OCI-LY7 (cell line): Measurements from ENCODE around the genes SNIP1 and GNL2.

DNA sequence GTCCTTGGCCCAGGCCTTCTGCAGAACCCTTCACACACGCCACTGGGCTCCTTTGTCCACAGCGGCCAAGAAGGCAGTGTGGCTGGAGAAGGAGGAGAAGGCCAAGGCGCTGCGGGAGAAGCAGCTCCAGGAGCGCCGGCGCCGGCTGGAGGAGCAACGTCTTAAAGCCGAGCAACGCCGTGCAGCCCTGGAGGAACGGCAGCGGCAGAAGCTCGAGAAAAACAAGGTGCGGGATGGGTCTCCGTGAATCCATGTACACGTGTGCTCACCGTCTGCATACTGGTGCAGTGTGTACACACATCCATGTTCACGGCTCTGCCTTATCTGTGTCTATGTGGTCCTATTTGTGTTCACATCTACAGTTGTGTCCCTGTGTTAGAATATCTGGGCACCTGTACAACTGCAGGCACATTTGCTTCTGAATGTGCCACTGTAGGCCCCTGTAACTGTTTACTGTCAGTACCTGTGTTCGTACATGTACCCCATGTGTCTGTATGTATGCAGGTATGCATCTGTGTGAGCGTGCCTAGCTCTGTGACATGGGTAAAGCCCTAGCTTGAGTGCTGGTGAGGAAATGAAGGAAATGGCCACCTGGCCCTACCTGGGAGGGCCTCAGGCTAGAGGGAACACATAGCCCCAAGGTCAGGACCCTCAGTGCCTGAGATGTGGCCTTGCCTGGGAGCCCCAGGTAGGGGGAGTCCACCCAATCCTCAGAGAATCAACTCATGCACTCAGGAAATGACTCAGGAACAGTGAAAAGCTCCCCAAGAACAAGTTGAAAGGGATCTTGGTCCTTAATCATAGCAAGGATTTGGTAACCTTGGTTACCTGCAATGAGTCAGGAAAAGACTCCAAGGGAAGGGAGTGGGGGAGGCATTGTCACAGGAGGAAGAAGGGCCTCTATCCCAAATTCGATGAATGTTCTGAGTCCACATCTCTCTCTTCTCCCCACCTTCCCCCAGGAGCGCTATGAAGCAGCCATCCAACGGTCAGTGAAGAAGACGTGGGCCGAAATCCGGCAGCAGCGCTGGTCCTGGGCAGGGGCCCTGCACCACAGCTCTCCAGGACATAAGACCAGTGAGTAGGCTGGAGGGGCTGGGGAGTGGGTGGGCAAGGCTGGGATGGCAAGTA lies 16.8 kb downstream of the MAP7D1 start:
- PRO-cap, result no peak
- RAMPAGE, long total RNA, result no peak

DNA sequence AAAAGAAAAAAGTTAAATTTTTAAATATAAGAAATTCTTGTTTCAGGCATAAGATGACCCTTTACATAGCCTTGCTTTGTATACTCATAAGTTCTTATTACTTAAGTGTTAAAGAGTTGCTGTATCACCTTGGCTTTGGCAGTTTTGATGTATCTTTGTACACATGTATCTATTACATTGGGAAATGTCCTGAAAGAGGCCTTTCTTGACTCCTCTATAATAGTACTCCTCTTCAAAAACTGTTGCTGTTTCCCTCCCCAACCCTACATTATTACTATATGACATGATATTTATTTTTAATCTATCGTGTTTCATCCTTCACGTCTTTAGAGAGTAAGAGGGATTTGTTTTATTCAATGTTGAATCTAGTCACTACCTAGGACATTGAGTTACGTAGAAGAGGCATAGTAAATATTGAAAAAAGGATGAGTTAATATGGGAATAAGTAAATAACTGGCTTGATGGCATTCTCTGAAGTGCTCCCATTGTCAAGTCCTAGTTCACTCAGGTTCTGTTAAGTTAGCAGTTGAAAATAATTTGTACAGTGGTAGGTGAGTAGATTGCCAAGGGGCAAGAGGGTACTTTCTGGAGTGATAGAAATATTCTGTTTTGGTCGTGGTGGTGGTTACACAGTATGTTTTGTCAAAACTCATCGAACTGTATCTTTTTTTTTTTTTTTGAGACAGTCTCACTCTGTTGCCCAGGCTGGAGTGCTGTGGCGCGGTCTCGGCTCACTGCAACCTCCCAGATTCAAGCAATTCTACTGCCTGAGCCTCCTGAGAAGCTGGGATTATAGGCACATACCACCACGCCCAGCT lies 8.2 kb downstream of the THRAP3 start:
- PRO-cap, result no peak
- RAMPAGE, long total RNA, result no peak

GRCh38 chr1:36296441-36296815 lies 9.7 kb upstream of the SH3D21 start:
- PRO-cap, result no peak
- RAMPAGE, long total RNA, result no peak

DNA sequence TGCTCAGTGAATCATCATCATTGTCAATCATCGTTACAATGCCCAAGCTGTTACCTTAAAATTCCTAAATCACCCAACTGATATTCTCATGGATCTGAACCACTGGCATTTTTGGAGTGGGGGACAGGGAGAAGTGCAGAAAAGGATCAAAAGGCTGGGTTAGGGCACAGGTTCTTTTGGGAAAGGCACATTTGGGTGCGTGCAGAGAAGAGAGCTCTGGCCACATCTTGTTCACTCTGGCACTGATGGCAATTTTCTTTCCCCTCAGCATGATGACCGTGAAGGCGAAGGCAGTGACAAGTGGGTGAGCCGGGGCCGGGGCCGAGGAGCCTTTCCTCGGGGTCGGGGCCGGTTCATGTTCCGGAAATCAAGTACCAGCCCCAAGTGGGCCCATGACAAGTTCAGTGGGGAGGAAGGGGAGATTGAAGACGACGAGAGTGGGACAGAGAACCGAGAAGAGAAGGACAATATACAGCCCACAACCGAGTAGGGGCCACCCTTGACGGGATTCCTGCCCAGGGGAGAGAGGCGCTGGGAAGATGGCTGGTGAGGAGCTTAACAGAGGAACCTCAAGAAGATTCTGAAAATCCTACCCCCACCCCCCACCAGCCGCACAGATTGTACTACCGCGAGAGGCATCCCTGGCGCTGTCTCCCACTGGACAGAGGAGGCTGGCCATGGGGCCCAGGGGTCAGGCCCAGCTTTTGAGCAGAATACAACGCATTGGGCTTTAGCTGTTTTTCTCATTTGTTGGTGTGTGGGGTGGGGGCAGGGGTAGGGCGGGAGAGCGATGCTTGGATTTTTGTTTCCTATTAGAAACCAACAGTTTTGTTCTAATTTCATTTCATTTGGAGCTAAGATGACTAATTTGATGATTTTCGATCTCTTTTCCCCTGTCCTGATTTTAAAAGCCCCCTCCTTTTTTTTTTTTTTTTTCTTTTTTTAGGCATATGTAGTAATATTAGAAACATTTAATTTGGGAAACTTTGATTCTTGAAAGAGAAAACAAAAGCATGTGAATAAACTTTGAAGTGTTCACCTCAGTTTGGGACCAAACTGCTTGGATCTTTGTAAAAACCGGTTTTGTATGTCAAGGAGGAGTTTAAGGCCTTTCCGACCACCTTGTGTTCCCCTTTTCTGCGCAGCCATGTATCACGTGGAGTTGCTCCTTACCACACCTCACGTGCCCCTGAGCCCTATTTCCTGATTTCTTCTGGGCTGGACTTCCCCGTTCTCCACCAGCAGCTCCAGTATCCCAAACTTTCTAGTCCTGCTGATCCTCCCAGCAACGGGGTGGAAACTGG lies 2.2 kb upstream of the SH3D21 start:
- PRO-cap, result no peak
- RAMPAGE, long total RNA, result no peak

- PRO-cap, result no peak
- RAMPAGE, long total RNA, result no peak
These were observed 25.9 kb downstream of the STK40 start for GRCh38 chr1:36359685-36360315.

- PRO-cap, result no peak
- RAMPAGE, long total RNA, result no peak
These were observed 18.7 kb downstream of the STK40 start for GRCh38 chr1:36367107-36367405.

- PRO-cap, result no peak
- RAMPAGE, long total RNA, result no peak
These were observed 1.7 kb upstream of the STK40 start for GRCh38 chr1:36387203-36388066.

GRCh38 chr1:36472908-36473253 lies 8.7 kb upstream of the MRPS15 start:
- PRO-cap, result no peak
- RAMPAGE, long total RNA, result no peak

DNA sequence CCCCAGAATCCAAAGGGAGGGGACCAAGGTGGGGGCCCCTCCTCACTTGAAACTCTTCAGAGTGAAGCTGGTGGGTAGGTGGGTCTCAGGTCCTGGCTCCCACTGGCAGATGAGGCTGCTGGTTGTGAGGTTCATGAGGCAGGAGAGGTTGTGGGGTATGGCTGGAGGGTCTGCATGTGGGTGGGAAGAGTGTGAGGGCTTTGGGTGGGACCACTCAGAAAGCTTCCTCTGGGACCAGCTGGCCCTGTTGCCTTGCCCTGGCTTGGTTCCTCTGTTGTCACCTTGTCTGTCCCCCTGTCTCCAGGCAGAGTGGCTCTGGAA lies 9.0 kb downstream of the CSF3R start:
- PRO-cap, result no peak
- RAMPAGE, long total RNA, result no peak

- PRO-cap, result no peak
- RAMPAGE, long total RNA, result no peak
These were observed 118.2 kb upstream of the GRIK3 start for GRCh38 chr1:37152395-37152982.

- PRO-cap, result no peak
- RAMPAGE, long total RNA, result no peak
These were observed 13.0 kb upstream of the ZC3H12A start for GRCh38 chr1:37461333-37461886.

DNA sequence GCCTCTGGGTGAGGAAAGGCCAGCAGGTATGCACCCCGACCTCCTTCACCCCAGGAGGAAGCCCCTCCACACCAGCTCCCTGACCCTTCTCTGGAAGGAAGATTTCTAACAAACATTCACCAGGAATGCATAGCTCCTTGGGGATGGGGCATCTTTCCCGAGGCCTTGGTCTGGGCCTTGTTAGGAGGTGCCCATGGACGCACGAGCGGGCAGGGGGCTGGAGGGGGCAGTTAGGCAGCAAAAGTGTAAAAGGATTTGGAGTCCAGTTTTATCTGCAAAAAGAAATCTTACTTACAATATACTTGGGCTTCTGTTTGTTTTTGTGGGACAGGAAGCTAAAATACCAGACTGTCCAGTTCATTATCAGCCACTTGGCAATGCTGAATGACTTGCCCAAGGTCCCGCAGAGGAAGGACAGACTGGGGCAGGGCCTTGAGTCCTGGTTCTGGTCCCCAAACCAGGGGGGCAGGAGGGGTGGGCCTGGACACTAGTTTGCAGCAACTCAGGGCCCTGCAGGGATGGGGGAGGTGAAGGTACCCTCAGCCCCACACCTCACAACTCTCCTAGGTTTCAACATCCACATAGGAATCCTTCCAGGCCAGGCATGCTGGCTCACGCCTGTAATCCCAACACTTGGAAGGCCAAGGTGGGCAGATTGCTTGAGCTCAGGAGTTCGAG lies 10.2 kb downstream of the ZC3H12A start:
- PRO-cap, result no peak
- RAMPAGE, long total RNA, result no peak

DNA sequence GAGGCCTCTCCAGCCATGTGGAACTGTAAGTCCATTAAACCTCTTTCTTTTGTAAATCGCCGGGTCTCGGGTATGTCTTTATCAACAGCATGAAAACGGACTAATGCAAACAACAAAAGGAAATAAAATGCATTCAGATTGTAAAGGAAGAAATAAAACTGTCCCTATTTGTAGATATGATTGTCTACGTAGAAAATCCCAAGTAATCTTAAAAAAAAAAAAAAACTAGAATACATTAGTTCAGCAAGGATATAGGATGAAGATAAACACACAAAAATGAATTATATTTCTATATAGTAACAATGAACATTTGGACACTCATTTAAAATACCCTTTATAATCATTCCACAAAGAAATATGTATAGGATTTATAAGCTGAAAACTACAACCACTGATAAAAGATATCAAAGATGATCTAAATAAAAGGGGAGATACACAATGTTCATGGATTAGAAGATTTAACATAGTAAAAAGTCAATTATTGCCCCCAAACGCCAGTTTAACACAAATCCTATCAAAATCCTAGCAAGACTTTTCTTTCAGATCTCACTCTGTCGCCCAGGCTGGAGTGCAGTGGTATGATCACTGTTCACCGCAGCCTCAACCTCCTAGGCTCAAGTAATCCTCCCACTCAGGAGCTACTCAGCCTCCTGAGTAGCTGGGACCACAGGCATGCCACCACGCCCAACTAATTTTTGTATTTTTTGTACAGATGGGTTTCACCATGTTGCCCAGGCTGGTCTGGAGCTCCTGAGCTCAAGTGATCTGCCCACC lies 5.0 kb downstream of the SNIP1 start:
- PRO-cap, result no peak
- RAMPAGE, long total RNA, result no peak

DNA sequence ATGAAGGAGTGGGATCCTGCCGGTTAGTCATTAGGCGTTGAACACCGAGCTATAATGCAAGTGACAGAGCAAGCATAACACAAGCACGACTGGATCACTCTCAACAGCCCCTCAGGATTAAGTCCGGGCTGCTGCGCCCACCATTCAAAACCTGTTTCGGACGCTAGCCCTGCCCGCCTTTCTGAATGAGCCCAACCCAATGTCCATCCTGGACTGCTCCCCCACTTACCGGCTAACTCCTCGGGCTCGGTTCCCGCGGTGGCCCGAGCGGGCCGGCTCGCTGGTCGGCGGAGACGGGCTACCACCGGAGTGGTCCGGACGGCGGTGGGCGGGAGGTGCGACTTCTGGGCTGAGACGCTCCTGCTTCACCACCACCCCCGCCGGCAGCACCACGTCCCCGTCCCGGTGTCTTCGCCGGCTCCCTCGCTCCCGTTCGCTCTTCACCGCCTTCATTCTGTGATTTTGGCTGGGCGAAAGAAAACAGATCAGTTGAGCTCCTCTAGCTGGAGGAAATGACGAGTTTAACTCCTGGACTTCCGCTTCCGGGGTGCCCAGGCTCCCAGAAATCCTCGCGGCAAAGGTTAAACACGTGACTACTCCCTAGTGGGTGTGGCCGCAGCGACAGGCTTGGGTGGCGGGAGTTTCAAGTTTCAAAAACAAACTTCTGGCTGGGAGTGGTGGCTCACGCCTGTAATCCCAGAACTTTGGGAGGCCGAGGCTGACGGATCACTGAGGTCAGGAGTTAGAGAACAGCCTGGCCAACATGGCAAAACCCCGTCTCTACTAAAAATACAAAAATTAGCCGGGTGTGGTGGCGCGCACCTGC lies at the start of gene SNIP1:
Gene SNIP1, minus strand, starts transcription at position 517 of the 826 bp plus-strand sequence.
- PRO-cap, result bidirectional peak, plus-strand start at position 653 of the sequence, minus-strand start at position 513 of the sequence
- RAMPAGE, long total RNA, result start-site peak on the minus strand centred at position 530 of the sequence, 64 bp wide, 148 and 38 reads in 2 replicates

DNA sequence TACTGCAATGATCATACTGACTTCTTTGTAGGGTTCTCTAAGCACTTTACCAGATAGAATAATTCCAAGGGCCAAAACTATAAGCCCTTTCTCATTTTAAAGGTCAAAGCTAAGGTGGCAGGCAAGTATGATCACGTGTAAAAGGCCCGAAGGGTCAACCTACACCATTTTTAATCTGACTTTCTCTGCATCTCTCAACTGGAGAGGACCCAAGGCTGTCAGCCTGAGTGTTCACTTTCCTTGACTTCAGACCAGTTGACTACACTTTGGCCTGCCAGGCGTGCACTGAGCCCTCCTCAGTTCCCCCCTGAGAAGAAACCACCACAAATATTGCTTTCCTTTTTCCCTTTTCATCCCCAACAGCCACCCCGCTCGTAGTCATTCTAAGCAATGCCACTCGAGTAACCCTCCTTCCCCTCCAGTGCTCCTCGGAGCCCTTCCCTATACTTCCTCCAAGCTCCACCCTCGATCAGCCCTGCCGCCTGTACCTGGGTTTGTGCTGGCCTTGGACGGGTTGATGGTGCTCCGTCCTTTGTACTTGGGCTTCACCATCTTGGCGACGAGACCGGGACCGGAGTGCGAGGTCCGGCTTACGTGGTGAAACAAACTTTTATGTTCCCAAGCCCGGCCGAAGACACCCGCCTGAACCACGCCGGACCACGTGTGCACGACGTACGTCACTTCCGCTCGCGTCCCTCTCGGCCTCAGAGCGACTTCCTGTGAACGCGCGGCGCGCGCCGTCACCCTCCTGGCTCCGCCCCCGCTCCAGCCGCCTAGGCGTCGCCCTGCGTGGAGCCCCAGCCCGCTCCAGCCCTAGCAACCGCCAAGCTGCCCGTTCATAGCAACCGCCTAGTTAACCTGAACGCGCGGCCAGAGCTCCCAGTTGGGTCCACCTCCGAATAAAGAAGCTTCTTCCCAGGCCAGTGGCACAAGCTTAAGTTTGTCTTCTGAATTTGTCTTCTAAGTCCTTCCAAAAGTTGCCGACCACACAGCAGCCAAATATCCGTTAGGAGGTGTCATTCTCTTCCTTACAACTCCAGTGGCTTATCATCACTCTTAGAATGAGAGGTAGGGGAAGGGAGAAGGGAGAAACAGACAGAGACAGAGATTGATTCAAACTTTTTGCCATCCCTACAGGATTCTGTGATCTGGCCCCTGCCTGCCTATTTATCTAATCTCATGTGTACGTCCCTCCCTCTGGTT lies at the start of gene GNL2:
Gene GNL2, minus strand, starts transcription at position 667 of the 1,203 bp plus-strand sequence.
- PRO-cap, result bidirectional peak, plus-strand start at position 768 of the sequence, minus-strand start at position 665 of the sequence
- RAMPAGE, long total RNA, result start-site peak on the minus strand centred at position 659 of the sequence, 41 bp wide, 115 and 142 reads in 2 replicates

- PRO-cap, result no peak
- RAMPAGE, long total RNA, result no peak
These were observed 1.8 kb downstream of the MANEAL start for GRCh38 chr1:37795368-37795854.

GRCh38 chr1:38004394-38005229 lies 702 bp downstream of the FHL3 start:
- PRO-cap, result no peak
- RAMPAGE, long total RNA, result no peak

DNA sequence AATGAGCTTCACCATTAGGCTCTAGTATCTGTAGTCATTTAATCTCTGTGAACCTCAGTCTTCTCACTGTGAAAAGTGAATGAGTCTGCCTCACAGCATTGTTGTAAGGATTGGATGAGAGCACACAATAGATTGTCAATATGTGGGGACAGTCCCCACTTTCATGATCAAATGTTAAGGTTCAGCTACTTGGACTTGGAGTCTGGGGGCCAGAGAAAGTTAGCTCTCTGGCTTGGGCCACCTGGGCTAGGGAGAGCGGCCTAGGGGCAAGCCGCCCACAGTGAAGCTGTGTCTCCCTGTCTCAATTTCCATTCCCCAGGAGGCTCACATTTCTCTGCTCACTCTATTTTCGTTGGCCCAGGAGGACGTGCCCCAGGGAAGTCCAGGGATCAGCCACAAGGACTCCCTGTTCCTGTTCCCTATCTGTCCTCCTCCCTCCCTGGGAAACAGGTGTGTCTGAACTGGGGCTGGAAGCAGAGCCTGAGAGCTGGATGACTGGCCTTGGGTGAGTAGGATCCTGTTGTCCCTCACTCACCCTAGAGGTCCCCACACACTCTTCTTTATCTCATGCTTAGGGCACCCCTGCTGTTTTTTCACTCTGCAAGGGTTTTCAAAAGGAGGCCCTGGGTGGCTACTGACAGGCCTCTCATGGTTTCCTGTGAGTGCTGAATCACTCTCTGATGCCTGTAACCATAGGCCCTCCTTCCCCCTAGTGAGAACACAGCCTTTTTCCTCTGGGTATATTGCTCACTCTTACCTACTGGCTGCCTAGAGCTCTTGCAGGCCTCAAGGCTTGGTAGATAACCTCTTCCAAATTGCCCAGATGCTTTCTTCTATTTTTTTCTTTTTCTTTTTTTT lies 3.5 kb upstream of the UTP11 start:
- PRO-cap, result no peak
- RAMPAGE, long total RNA, result no peak

DNA sequence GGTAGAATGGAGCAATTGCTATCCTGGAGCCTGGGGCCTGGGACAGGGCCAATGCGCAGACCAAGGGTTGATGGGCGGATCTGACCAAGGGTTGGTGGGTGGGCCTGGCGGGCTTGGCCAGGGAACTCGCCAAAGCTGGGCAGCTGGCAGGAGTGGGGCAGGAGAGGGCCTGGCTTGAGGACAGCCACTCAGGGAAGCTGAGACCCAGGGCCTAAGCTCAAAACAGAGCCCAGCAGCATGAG lies 70.9 kb upstream of the POU3F1 start:
- PRO-cap, result no peak
- RAMPAGE, long total RNA, result no peak

GRCh38 chr1:38474513-38475209 lies 384.9 kb downstream of the RRAGC start:
- PRO-cap, result bidirectional peak, plus-strand start at chr1:38475028, minus-strand start at chr1:38474854
- RAMPAGE, long total RNA, result no peak